CMK (cell line): ENCODE results near the gene NDST3.

DNA sequence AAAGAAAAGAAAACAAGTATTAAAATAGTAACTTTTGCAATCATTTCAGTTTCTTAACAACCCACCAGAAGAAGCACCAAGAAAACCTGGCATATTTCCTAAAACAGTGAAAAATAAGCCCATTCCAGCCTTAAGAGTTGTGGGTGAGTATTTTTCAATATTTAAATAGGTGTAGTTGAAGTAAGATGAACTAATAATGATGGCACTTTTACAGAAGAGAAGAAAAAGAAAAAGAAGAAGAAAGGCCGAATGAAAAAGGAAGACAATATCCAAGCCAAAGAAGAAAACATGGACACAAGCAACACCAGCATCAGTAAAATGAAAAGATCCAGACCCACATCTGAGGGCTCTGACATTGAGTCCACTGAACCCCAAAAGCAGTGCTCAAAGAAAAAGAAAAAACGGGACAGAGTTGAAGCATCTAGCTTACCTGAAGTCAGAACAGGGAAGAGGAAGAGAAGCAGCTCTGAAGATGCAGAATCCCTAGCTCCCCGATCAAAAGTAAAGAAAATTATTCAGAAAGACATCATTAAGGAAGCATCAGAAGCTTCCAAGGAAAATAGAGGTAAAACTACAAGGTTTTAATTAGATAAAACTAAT is 10.1 kb downstream of the LARP7 start:
- RRBS, result no CpG with 5 or more reads among the region's 3 CpGs

GRCh38 chr4:112704722-112705911 is 68.2 kb downstream of the LARP7 start:
- RRBS, result 63% methylated on average over 4 of the region's 54 CpGs

- RRBS, result no CpG with 5 or more reads among the region's 16 CpGs
These were observed 180.9 kb downstream of the LARP7 start for GRCh38 chr4:112817573-112818478.

GRCh38 chr4:113068950-113069924 is 19.8 kb downstream of the ANK2 start:
- RRBS, result no CpG with 5 or more reads among the region's 8 CpGs

- RRBS, result no CpG with 5 or more reads among the region's 3 CpGs
These were observed 130.6 kb downstream of the ANK2 start for GRCh38 chr4:113180008-113180527.

DNA sequence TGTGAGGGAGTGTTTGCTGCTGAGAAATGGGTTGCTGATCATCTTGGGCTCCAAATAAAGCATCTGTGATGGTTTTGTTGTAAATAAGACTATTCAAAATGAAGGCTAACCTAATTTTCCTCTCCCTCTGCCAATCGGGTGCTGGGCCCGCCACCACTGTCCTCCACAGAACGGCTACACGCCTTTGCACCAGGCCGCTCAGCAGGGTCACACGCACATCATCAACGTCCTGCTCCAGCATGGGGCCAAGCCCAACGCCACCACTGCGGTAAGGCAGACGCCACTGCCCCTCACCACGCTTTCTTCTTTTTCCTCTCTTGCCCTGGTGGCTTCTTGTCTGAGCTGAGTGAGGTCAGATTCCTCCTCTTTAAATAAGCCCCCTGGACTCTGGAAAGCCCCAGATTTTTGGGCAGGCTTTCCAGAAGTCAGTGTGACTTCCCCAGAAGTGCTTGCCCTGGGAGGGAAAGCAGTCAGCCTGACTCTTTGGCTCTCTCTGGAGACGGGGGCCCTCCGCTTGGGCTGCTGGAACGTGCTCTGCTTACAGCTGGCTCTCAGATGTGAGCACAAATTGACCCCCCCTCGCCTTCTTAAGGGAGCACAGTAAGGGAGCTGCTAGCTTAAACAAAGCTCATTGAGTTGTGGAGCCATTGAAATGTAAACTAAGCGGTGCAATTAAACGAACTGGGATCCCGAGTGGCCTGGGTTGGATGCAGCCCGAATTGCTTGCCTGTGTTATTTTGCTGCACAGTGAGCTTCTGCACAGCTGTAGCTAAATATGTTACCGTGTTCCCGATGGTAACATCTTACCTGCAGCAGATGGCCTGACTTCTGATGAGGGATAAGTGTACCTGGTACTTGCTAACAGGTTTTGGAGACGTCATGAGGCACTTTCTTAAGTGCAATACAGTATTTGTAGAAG is 243.1 kb downstream of the ANK2 start:
- RRBS, result no CpG with 5 or more reads among the region's 22 CpGs

- RRBS, result no CpG with 5 or more reads among the region's 9 CpGs
These were observed 243.8 kb downstream of the ANK2 start for GRCh38 chr4:113293166-113293655.

GRCh38 chr4:113332852-113333282 is 283.4 kb downstream of the ANK2 start:
- RRBS, result no CpG with 5 or more reads among the region's 7 CpGs

DNA sequence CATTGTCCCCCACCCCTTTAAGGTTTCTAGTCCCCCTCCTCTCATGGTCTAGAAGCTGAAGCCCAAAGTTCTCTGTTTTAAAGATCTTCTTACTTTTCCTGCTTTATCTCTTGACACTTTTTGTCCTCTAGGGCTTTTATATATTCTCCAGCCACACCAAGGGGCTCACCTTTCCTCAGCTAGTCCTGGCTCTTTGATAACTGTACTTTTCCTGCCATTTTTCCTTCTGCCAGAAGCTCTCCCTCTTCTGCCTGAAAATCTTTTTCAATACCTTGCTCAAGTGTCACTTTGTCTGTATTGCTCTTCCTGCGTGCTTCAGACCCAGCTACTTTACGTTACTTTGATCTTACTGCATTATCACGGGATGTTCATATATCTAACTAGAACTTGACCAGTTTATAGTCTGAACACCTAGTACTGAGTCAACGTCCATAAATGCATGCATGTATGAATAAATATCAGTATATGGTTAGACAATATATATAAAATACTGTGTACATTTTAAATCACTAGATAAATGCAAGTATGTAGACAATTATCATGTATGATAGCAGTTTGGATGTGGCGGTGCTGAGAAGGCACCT is 289.7 kb downstream of the CAMK2D start:
- RRBS, result no CpG with 5 or more reads among the region's 5 CpGs

GRCh38 chr4:113564833-113565274 is 196.7 kb downstream of the CAMK2D start:
- RRBS, result no CpG with 5 or more reads among the region's 1 CpG

GRCh38 chr4:113636053-113636305 is 125.6 kb downstream of the CAMK2D start:
- RRBS, result no CpG with 5 or more reads among the region's 2 CpGs

- RRBS, result no CpG with 5 or more reads among the region's 1 CpG
These were observed 76.8 kb downstream of the CAMK2D start for GRCh38 chr4:113684689-113685166.

DNA sequence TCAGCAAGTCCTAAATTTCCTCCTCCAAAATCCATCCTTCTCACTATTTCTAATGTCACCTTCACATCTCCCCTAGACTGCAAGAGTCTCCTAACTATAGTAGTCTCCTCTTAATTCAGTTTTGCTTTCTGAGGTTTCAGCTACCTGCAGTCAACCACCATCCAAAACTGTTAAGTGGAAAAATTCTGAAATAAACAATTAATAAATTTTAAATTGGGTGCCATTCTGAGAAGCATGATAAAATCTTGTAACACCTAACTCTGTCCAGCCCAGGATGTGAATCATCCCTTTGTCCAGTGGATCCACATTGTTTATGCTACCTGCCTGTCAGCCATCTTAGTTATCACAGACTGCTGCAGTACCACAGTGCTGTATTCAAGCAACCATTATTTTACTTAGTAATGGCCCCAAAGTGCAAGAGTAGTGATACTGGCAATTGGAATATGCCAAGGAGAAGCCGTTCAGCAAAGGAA is 20.8 kb downstream of the CAMK2D start:
- RRBS, result no CpG with 5 or more reads among the region's 1 CpG

GRCh38 chr4:113758454-113759021 is 3.0 kb downstream of the CAMK2D start:
- RRBS, result no CpG with 5 or more reads among the region's 5 CpGs

DNA sequence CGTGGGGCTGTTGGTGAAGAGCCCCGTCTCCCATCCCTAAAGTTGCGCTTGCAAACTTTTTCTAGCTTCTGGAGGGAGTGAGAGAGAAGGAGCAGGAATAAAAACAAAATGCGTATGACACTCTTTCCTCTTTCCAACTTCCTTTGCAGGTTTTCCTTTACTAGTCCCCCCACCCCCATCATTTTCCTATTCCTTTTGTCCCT is 461 bp upstream of the ARSJ start:
- RRBS, result no CpG with 5 or more reads among the region's 4 CpGs

DNA sequence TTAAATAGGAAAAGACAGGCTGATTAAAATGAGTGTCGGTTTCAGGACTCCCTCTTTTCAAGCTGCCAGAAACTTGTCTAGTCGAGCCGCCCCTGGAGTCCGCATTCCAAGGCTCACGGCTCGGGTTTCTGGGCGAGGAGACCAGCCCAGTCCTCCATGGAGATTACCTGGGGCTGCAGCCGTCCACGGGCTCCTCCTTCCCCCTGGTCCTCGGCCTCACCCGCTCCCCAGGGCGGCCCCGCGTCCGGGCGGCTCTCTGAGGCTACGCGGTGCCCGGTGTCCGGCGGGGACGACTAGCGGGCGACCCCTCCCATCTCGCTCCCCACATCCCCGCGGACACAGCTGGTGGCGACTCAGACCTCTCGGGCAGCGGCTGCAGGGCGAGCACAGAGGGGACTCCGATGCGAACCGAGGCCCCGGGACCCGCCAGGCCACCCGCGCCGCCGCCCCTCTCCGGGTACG is 159.5 kb downstream of the TRAM1L1 start:
- RRBS, result 98% methylated on average over 7 of the region's 42 CpGs

- RRBS, result no CpG with 5 or more reads among the region's 10 CpGs
These were observed 199.9 kb upstream of the NDST3 start for GRCh38 chr4:117834415-117834814.

- RRBS, result no CpG with 5 or more reads among the region's 10 CpGs
These were observed at the start of gene NDST3 for GRCh38 chr4:118034212-118034613. Gene NDST3 (plus strand): TSS chr4:118034486.

- RRBS, result no CpG with 5 or more reads among the region's 23 CpGs
These were observed 93.7 kb upstream of the METTL14 start for GRCh38 chr4:118591454-118591956.

GRCh38 chr4:118745892-118746495 is 60.8 kb downstream of the METTL14 start:
- RRBS, result no CpG with 5 or more reads among the region's 3 CpGs